H7 (cell line): Measurements from ENCODE around the genes ATP6V1D, PLEK2 and PLEKHH1.

GRCh38 chr14:67357999-67358422 lies 1.6 kb downstream of the ATP6V1D start:
- RAMPAGE, long total RNA, result no peak

DNA sequence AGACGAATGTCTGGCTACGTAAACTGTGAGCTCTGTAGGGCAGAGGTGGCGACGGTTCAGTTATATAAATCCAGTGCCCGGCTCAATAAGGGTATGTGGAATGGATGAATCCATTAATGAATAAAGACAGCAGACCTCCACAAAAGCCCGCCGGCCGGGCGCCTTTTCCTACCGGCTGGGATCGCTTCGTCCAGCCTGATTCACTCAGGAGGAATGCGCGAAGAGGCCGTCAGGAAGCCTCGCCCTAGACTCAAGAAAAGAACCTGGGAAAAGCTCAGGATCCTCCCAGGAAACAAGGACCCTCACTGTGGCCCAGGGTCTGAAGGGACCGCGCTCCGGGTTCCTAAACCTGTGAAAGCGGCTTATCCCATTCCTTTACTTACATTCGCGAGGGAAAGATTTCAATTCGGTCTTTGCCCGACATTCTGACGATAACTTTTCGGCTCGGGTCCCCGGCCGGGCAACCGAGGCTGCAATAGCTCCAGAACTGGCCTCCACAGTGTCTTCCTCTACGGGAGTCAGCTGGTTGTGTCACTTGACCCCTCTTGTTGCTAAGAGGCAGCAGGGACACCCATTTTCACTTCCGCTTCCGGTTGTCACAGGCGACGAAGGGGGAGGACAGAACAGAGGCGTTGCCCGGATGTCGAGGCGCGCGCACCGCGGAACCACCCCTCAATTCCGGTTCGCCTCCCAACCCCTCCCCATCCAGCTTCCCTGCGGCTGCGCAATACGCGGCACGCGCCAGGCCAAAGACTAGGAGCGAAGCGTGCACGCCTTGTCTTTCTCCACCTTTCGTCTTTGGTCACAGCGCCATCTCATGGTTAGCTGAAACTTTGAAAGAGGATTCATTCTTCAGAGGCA lies at the start of gene ATP6V1D:
Gene ATP6V1D (minus strand): TSS at position 530 of the 861 bp plus-strand sequence.
- RAMPAGE, long total RNA, result start-site peak on the minus strand centred at position 517 of the sequence, 33 bp wide, 253 reads

DNA sequence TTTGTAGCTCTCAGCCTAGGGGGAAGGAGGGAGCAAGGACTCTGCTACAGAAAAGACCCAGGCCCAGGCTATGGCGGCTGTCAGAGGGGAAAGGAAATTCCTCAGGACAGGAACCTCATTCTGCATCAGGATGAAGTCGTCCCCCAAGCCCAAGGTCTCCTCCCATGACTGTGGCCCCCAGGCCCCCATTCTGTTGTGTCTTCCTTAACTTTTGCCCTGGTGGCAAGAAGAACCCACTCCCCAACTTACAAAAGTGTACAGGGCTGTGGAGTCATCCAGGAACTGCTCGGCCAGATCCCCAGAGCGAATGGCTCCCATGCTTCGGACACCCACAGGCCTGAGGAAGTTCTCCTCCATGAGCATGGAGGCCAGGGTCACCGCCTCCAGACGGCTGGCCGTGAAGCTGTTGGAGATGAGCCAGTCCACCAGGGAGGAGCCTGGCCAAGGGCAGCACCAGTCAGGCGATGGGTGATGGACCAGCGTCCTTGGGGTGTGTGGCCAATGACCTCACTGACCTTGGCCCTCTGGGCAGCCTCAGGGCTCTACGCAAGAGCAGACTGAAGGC lies 19.5 kb downstream of the PLEK2 start:
- RAMPAGE, long total RNA, result no peak

DNA sequence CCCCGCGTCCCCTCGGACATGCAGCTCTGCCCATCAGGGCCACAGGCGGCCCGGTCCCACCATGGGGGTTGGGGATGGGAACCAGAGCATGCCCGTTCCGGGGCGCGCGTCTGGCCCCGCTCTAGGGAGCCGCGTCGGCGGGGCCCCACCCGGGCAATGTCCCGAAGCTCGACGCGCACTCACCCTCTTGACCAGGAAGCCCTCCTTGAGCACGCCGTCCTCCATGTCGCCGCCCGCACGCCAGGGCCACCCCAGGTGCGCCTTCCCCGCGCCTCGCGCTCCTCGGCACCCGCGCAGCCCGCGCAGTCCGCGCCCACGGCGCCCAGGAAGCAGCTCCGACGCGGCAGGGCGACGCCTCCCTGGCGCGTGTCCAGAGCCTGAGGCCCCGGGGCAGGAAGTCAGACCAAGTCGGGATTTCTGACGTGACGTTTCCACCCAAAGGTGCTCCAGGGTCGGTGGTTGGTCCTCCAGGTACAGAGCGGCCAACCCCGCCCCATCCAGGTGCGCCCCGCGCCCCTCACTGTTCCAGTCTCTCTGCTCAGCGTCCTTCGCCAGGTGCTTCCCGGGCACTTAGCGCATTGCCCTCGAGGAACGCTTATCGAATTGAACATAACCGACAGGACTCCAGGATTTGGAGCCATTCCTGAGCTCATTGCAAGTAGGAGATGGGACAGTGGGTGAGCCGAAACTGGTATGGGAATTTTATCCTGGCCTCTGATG lies at the start of gene PLEK2:
Gene PLEK2 (minus strand): TSS at position 331 of the 720 bp plus-strand sequence.
- RAMPAGE, long total RNA, result no peak

DNA sequence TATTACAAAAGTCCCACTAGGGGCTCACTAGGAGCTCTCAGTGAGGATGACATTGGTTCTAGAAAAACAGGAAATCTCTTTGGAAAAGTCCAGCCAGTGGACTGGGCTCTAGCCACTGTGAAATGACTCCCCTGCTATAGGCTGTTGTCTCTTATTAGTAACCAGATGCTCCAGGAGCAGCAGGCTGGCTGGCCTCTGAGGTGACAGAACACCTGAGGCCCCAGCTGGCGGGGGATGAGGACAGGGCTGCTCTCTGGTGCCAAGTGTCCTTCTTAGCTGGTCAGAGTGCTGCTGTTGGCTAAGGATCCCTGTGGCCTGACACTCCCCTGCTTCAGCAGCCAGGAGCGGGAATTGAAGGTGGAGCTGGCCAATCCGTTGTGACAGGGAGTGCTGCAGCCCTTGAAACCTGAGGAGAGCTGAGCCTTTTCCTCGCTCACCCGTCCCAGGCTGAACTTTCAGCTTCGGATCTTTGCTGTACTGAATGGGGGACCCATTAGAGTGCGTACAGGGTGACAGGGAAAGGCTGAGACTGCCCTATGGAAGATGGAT lies 30.8 kb downstream of the TMEM229B start:
- RAMPAGE, long total RNA, result no peak

GRCh38 chr14:67513390-67514492 lies 19.3 kb upstream of the PLEKHH1 start:
- RAMPAGE, long total RNA, result no peak

- RAMPAGE, long total RNA, result no peak
These were observed at the start of gene PLEKHH1 for GRCh38 chr14:67532707-67533809. PLEKHH1 (plus strand) TSS chr14:67533290.

- RAMPAGE, long total RNA, result no peak
These were observed 23.3 kb downstream of the VTI1B start for GRCh38 chr14:67650933-67651667.

- RAMPAGE, long total RNA, result no peak
These were observed 593 bp downstream of the ZFYVE26 start for GRCh38 chr14:67815568-67816426.

GRCh38 chr14:67853833-67854048 lies 34.2 kb downstream of the RAD51B start:
- RAMPAGE, long total RNA, result no peak

DNA sequence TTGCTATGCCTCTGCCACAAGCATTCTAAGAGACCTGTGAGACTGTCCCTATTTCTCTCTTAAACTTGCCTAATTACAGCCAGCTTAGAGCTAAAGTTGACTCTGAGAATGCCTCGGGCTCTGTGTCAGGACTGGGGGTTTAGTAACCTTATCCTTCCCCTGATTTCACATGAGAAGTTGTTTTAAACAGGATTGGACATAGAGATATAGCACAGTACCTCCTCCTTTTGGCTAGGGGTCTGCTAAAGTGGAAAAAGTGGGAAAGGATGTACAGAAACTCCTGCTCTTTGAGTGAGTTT lies 121.9 kb downstream of the RAD51B start:
- RAMPAGE, long total RNA, result no peak

DNA sequence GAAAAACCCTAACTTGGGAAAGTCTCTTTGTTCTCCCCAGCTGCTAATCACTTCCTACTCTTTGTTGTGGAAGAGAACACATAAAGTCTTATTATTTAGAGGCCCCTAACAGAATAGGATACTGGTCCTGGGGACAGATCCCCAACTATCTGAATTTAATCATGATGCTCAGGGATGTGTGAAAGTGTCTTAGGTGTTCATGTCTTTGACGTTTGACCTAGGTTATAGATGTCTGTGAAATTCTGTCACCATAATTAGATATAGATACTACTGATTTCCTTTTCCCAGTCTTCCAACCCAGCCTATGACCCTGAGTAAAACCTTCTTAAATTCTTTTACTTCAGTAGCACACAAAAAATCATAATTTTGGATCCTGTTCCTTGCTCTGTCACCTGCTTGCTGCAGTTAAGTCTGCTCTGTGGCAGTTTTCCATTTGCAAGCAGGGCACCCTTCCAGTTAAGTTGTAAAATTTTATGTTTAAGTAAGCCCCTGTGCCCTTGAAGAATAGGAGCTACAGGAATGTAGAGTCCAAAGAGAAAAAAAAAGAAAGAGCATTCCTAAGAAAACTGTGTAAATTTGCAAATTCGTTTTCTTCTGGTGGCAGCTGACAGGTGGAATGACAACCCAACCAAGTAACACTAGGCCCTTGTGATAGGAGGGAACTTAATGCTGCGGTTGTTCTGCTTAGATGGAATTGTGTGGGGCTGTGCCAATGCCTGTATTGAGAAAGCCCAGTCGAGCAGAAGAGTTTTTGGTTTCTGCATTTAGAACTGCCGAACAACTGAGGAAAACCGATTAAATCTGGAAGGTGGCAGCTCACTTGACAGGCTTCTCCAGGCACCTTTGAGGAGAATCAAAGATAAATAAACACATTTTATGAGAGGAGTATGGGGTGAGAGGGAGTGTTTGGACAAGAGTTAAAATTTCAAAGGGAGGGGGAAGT lies 279.8 kb downstream of the RAD51B start:
- RAMPAGE, long total RNA, result no peak

- RAMPAGE, long total RNA, result no peak
These were observed 284.2 kb downstream of the RAD51B start for GRCh38 chr14:68103646-68104320.

- RAMPAGE, long total RNA, result no peak
These were observed 325.5 kb downstream of the RAD51B start for GRCh38 chr14:68145070-68145465.

- RAMPAGE, long total RNA, result no peak
These were observed 424.5 kb downstream of the RAD51B start for GRCh38 chr14:68244024-68244579.

DNA sequence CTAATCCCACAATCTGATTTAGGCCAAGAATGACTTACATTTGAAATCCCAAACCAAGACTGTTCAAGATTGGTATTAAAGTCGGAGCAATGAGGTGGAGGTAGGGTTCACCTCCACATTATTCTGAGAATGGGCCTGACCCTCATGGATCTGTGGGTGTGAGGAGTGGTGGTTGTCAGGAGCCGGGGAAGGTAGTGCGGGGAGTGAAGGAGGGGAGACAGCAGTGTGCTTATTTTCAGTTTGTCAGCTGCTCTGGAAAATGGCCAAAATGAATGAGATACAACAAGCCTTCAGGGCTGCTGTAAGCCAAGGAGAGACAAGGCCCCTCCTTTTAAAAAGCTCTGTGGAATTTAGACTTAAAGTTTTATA lies 426.1 kb downstream of the RAD51B start:
- RAMPAGE, long total RNA, result no peak

DNA sequence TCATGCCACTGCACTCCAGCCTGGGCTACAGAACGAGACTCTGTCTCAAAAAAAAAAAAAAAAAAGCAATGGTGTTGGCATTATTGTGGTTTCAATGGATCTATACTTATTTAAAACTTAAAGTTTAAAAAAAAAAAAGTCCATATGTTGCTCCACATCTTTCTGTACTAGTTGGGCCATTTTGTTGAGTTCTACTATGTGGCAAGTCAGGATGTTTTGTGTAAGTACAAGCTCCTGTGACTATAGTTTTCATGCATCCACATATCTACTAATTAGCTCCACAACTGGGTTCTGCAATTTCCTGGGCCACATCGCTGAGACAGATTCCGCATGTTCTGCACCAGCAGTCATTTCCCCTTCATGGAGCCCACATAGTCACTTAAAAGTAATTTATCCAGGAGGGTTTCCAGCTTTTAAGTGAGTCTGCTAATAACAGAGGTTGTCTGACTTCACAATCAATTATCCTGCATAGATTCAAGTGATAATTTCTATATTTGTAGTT lies 461.5 kb downstream of the ZFP36L1 start:
- RAMPAGE, long total RNA, result no peak

DNA sequence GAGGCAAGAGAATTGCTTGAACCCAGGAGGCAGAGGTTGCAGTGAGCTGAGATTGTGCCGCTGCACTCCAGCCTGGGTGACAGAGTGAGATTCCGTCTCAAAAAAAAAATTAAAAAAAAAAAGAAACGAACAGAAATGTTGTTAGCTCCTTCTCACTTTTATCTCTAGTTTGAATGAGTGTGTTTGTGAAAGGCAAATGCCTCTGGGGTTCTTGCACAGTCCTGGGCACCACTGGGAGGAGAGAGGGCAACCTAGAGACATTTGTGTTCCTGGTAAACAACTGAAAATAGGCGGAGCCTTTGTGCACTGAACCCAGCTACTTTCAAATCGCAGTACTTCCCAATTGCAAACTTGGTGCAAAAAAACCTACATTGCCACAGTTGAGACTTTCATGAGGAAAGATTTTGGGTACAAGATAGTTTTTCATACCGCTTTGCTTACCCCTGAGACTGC lies 430.1 kb downstream of the ZFP36L1 start:
- RAMPAGE, long total RNA, result no peak

DNA sequence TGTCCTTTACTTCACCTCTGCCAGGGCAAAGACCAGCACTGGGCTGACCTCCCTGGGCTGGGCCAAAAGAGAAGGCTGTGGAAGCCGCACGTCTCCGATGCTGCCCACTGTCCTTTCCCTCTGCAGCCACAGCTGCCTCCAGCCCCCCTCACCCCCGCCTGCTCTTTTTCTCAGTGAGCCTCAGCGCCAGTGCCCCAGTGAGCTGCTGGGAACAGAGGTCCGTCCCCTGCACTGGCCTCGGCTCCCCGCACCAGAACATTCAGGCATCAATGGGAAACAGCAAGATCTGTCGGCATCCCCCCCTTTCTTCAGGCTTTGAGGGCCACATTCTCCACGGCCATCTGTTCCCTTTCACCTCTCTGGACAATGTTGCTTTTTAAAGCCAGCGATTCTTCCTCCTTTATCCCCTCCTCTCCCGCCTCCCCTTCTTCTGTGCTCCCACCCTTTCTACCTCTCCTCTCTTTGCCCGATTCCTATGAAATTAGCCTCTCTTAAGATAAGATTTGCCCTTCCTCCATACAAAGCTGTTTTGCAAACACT lies 398.0 kb downstream of the ZFP36L1 start:
- RAMPAGE, long total RNA, result no peak

DNA sequence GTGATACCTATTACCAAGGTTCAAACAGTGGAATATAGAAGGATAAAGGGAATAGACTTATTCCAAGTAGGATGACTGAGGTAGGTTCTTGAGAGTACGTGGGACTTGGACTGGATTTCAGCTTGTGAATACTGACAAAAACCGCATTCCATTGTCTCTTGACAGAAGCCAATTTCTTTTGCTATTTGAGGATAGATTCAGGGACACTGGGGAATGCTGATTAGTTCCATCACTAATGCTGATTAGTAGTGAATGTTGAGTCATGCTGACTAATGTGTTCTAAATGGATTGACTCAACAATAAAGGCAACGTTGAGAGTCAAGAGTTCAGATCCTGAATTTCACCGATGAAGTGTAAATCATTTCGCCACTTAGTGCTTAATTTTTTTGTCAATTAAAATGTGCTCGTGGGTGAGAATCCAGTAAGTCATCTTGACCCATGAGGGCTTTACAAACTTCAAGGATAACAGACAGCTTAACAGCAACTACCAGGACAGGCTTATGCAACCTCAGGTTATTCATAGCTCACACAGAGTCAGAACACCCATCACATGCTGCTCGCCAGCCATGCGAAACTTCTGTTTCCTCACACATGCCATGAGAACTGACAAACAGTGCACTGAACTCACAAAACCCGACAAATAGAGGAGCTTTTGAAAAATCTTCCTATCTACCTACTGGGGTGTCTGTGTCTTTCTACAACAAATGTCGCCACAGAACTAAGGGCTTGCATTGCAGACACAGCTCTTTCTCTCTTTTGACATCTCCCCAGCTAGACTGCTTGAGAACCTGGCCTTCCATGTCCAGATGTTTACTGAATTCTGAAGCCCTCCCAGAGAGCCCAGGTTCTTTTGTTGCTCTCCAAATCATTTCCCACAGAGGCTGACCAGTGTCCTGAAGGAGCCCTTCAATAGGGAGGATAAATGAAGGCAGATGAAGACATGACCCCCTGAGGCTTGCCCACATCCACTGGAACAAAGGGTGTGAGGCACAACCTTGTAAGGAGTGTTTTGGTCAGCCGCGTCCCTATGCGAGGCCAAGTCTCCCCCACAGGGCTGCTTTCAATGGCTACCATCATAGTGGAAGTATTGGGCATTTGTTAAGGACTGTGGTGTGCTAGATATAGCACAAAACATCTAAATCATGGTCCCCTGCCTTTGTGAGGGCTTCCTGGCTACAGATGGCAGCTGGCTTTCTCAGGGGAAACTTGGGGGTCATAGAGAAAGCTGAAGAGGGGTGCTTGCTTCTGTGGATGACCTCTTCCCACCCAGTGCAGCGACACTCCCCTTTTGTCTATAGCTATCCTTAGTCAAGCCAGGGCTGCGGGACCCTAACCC lies 316.3 kb downstream of the ZFP36L1 start:
- RAMPAGE, long total RNA, result no peak